Metanephros (tissue), 2 donors: ENCODE results near the genes FOXF2 and FOXC1.

DNA sequence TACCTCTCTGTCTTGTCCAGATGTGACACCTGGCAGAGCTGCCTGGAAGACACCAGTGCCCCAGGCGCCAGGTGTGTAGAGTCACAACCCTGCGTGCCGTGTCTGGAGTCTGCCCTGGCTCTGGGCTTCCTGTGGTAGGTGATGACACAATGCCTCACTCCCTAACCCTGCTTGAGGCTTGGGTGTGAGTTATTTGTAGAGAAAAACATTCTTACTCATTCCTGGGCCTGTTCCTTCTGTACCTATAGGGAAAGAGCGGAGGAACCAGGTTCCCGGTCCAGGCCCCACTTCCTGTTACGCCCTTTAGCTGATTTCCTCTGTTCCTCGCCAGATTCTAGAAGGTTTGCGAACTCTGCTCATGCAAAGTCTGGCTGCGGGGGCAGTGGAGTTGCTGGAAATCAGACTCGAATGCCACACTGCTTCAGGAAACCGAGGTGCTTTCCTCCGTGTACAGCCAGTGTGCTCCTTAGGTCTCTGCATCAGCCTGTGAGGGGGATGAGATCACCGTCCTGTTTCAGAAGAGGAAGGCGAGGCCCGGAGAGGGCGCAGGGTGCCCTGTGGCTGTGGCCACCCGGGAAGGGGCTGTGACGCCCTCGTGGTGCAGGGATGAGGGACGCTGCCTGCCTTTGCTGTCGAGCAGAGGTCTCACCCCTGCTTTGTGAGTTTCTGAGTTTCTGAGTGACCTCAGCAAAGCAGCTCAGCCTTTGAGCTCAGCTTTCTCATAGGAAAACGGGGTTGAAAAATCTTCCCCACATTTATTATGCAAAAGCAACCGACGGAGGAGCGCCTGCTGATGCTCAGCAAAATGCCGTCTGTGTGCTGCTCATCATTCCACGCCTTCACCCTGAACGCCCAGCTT is 67.0 kb upstream of the DUSP22 start:
- RAMPAGE, long total RNA: no peak

DNA sequence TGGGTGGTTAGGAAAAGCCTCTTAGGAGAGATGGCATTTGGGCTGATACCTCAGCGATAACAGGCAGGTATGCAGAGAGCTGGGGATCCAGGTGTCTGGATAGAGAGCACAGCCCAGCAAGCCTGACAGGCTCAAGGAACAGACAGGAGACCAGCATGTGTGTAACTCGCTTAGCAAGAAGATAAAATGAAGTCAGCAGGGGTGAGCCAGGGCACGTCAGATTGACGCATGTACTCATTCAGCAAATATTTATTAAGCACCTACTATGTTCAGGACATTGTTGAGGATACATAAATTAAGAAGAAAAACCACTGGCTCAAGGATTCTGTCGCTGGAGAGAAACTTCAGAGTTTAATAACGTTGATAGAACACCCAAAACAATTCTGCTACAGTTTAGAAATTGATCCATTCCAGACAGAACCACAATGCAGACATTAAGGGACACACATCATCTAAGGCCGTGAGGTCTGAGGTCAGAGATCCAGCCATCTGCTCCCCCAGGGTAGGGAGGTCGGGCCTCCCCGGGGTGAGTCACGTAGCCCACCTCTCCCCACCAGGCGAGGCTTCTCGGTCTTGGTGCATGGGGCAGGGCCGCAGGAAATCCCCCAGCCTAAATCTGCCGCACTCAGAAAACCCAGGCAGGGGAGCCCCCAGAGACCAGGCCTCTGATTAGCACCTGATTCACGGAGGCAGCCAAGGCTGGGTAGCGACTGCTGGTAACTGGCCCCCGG is 947 bp upstream of the DUSP22 start:
- RAMPAGE, long total RNA: no peak

GRCh38 chr6:361629-362281 is 29.8 kb upstream of the IRF4 start:
- RAMPAGE, long total RNA: no peak

GRCh38 chr6:706082-706647 is 13.2 kb upstream of the EXOC2 start:
- RAMPAGE, long total RNA: no peak

DNA sequence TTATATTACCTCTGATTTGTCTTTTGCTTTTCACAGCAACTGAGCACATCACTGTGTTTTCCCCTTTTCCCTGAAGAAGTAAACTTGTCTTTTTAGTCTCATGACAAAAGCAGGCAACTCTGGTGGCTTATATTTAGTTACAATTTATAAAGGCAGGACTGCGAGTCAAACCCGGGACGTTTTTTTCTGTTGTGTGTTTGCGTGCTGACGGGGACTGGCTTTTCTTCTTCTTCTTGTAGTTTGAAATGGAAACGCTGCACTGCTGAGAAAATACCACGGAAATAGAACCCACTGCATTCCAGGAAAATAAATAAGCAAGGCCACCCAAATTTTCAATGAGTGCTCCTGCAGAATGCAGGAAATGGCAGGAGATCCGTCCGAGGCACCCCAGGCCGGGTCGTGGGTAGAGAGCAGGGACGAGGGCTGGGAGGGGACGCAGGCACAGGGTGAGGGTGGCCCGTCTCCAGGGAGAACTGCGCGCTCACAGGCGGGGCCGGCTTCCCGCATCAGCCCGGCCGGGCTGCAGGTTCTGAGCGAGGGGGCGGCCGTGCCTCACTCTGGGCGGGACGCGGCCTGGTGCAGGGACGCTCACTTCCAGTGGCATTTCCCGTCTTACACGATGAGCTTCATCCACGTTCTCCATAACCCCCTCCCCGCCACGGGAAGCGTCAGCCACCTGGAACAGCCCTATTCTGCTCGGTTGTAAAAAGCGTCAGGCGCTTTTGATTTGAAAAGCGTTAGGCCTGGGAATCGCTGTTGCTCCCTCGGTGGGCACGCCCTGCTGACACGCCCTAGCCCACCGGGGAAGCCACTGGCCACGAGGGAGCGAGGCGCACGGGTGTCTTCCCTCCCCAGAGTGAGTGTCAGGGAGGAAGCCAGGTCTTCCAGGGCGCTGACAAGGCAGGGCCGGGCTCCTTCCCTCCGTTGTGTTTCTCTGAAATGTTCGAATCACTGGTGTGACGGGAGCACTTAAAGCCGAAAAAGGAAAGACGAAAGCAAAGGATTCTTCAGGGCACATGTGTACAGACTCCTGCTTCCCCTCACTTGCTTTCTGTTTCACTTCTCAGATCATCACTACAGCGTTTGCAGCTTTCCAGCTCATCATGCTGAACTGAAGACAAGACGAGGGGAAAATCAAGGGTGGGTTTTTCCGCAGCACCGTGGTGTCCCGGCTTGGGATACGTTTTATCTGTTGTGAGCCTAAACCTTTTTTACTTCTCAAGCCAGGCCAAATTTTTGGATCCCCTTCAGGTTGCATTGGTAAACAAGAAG is 18.0 kb upstream of the EXOC2 start:
- RAMPAGE, long total RNA: no peak

DNA sequence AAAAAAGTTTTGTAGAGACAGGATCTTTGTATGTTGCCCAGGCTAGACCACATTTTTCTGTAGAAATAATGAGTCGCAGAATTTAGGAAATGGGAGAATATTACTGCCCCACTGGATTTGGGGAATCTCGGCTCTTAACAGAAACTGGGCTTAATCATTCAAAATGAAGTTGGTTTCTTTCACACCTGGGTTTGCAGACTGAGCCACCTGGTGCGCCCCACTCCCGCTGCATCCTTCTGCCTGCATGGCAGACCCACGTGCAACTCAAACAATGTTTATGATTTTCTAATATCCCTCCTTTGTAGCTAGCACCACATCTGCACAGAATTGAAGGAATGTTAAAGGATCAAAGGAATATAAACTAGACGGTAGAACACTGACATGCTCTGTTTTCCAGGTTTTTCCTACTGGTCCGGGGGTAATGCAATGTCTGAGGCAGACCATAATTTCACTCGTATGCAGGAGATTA is 265.8 kb upstream of the FOXQ1 start:
- RAMPAGE, long total RNA: no peak

GRCh38 chr6:1190101-1190938 is 121.6 kb upstream of the FOXQ1 start:
- RAMPAGE, long total RNA: no peak

DNA sequence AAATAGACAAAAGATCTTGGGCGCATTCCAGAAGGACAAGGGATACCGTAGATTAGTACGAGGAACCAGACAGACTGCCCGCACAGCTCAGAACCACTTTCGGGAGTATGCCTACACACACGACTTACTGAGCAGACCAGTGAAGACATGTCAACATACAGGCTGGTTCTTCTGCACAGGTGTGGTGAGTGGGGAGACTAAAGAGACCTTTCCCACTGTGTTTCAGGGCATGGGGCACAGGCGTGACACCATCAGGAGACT is 15.8 kb upstream of the FOXQ1 start:
- RAMPAGE, long total RNA: no peak

DNA sequence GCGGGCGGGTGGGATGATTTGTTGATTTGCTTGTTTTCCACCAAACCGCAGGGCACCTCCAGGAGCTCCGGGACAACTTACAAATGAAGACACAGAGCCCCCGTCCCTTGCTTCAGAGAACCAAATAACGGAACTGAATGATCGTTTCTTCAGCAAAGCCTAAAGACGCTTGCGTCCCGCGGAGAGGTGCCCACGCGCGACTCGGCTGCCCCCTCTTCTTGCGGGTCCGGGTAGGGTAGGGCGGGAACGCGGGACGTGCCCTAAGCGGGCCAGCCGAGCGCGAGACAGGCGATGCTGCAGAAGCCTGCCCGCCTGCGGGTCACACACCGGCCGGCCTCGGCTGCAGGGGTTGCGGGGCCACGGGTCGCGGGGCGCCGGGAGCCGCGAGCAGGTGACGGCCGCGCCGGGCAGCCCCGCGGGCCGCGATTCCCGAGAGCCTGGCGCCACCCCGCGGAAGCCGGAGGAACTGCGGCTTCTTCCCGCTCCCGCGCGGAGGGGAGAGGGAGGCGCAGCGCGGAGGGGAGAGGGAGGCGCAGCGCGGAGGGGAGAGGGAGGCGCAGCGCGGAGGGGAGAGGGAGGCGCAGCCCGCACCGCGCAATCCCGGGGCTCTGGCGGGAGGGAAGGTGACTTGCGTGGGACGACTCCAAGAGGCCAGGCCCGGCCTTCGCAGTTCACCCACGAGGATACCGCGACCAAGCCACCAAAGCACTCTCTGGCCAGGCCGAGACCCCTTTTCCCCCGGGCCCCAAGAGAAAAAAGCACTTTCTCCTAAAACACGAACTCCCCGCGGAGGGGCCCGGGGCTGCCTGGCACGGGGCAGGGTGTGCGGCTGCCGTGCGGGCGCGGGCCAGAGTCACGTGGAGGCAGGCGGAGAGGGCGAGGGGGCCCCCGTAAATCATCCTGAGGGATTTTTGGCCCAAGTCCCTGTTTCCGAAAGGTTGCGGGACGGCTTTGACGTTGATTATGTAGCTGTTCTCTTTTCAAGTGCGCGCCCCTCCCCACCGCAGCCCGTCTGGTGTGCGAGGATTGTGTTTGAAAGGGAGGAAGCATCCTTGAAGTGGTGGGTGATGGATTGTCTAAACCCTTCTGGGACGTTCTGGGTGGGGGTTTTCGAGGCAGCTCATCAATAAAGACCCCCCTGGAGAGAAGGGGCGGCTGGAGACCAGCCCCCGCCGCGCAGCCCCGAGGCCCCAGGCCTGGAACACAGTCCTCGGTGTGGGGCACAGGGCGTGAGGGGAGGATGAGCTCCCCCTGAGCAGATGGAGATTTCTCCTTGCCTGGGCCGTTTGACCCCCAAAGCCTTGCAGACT is 7.4 kb upstream of the FOXF2 start:
- RAMPAGE, long total RNA: no peak

DNA sequence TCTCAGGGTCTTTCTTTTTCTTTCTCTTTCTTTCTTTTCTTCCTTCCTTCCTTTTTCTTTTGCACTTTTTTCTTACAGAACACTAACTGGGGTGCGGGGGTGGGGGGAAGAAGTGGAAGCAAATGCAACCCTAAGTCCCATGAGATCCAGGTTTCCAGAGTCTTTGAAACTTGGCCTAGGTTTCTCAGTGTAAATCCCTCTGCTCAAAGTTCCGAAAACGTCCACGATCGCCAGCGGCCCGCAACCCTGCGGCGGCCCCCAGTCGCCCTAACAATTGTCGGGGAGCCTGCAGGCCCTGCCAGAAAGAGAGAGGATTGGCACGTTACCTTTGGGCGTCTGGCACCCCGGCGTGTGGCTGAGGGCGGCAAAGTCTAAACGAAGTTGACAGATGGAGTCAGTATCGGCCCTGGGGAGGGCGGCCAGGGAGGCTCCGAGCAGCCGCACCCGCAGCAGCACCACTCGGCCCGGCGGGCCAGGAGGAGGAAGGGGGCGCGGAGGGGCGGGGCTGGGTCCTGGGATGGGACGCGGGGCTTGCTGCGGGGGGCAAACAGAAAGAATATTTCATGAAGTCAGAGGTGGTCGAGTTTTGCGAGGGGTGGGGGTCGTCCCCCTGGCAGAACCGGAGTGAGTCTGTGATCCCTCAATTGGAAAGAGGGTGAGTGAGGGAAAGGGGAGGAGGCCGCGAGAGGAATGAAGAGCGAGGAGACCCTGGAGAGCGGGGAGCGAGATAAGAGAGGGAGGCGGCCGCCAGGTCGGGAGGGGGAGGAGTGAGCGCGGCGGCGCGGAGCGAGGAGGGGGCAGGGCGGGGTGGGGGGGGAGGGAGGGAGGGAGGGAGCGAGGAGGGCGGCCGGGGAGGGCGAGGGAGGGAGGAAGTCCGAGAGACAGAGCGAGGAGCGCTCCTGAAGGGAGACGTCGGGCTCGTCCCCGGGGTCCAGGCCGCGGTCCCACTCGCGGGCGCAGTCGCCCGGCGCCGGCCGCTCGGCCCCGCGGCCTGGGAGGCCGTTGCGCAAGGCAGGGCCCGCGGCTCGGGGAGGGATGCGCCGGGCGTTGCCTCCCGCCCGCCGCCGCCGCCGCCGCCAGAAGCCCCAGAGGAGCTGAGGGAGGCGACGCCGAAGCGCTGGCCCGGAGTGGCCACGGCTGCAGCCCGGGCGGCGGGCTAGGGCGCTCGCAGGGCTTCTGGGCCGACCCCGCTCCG is at the start of gene FOXF2:
Gene FOXF2 (plus strand): TSS at position 884 of the 1,195 bp plus-strand sequence.
- RAMPAGE, long total RNA: no peak

DNA sequence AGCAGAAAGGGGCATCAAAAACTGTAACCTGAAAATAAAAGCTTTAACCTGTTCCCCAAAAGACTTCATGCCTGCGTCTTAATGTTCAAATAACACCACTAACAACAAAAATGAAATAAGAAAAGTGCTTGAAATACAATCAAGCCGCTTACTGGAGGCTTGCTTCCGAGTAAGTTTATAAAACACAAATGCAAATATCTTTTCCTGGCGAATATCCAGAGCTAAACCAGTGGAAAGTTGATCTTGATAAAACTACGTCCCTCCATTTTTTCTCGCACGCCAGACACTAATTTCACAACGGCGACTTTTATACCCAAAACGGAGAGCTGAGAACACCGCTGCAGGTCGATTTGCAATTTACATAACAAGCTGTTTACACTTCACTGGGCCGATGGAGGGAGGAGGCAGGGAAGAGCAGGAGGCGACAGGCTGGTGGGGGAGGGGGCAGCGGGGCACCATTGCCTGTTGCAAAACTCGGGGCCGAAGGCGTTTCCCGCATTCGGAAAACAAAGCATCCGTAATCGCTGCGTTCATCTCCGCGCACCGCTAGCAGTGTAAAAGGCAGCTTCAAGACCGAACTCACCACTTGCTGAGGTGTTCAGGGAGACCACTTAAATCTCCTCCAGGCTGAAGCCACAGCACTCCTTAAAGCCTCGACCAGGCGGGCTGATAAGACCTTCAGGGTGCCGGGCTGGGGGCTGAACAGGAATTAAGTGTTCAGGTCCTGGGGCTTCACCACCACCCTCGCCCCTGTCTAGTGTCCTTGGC is 2.2 kb upstream of the FOXC1 start:
- RAMPAGE, long total RNA: no peak

- RAMPAGE, long total RNA: no peak
Observed at GRCh38 chr6:1609635-1610748, at the start of gene FOXC1. Gene FOXC1, plus strand, starts transcription at chr6:1609915.

DNA sequence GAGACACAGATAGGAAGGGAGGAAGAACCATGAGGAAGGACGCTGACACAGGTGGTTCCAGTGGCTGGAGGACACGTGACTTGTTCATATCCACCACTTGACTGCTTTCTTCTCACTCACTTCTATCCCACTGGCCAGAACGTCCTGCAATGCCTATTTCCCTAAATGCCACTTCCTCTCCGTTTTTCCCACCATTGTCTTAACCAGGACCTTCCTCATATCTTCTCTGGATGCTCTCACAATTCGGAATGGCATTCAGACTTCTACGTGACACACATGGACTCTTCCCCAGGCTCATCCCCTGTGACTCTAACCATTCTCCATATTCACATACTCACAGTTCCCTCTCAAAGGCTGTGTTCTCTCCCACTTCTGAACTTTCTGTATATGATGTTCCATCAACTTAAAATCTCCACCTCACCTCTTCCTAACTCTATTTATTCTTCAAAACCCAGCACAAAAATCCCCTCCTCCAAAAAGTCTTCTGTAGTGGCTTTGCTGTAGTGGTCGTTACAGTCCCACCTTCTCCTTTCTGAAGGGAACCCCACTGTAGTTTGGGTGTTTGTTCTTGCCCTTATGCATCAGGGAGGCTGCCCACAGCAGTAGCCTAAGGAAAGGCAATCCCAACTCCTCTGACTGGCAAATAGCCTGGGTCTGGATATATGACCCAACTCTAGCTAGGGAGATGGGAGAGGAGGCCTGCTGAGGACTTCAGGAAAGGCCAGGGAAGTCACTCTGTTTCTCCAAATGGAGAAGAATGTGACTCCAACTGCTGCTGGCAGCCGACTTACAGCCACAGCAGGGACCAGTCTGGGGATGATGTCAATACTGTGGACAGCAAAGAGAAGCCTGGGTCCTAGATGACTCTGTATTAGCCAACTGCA is 232.3 kb downstream of the FOXC1 start:
- RAMPAGE, long total RNA: no peak

- RAMPAGE, long total RNA: no peak
Observed at GRCh38 chr6:1869361-1870577, 260.1 kb downstream of the FOXC1 start.

GRCh38 chr6:2110249-2110905 is 135.0 kb downstream of the GMDS start:
- RAMPAGE, long total RNA: no peak

GRCh38 chr6:2244200-2244760 is 1.1 kb downstream of the GMDS start:
- RAMPAGE, long total RNA: no peak

DNA sequence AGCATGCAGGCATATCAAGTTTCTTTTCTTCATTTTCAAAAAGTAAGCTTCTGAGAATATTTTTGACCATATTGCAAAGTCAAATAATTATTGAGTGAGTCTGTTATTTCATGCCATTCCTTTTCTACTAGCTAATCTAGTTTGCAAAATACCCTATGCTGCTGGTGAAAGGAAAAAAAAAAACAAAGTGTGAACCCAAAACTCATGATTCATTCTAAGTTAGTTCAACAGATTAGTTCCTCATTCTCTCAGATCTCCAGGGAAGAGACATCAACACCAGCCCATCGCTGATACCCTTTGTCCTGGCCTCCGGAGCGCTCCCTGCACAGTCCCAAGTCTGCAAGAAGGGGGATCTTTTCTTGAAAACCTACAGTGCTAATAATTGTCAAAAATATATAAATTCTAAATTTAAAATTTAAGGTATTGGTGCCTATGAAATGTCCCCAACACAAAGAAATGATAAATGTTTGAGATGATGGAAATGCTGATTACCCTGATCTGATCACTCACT is 106.7 kb upstream of the GMDS start:
- RAMPAGE, long total RNA: no peak

DNA sequence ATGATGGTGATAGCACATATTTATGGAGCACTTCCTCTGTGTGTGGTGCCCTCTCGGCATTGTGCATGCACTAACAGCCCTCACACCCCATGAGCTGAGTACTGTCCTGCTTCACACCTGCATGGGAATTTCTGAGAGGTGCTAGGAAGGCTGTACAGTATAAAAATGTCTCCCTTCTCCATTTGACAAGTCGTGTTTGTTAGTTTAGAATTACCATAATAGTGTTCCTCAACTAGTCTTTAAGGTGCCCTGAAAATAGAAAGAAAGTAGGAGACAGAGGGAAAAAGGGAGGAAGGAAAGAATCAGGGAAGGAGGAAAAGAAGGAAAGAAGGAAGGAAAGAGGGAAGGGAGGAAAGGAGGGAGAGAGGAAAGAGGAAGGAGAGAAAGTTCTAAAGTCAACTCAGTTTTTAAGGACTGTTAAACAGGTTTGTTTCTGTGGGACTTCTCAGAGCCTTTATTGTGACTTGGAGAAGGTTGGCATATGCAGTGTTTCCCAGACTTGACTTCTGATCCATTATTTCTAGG is 132.5 kb upstream of the GMDS start:
- RAMPAGE, long total RNA: no peak

DNA sequence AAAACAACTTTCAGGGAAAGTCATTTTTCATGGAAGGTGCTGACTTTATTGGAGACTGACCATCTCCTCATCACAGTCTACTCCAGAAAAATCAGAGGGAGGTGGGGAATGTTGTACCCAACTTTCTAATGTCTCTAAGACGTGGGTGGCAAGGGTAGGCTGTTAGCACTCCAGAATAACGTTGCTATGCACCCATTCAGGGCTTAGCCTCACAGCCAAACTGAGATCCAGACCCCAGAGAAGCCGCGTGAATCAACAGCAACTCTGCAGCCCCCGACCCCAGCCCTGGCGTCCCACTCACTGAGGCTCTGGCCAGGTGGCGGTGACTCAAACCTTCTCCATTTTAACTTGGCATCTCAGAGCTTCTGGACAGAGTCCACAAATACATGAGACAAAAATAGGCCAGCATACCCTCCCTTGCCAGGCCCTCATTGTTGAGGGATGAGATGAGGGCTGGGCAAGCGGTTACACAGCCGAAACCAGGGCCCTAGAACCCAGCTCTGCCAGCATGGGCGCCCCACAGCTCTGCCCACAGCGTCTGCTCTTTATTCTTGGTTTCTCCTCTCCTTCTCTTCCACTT is 118.4 kb downstream of the MYLK4 start:
- RAMPAGE, long total RNA: no peak

- RAMPAGE, long total RNA: no peak
Observed at GRCh38 chr6:2743838-2744574, 6.7 kb downstream of the MYLK4 start.